Gallbladder (tissue), 1 donor: ENCODE measurements around the gene PER3.

GRCh38 chr1:7783911-7784993 lies at the start of gene PER3:
PER3 (plus strand) TSS chr1:7784291.
- PRO-cap = bidirectional peak, plus-strand start at chr1:7784398, minus-strand start at chr1:7783841; bidirectional peak, plus-strand start at chr1:7784654, minus-strand start at chr1:7784609

DNA sequence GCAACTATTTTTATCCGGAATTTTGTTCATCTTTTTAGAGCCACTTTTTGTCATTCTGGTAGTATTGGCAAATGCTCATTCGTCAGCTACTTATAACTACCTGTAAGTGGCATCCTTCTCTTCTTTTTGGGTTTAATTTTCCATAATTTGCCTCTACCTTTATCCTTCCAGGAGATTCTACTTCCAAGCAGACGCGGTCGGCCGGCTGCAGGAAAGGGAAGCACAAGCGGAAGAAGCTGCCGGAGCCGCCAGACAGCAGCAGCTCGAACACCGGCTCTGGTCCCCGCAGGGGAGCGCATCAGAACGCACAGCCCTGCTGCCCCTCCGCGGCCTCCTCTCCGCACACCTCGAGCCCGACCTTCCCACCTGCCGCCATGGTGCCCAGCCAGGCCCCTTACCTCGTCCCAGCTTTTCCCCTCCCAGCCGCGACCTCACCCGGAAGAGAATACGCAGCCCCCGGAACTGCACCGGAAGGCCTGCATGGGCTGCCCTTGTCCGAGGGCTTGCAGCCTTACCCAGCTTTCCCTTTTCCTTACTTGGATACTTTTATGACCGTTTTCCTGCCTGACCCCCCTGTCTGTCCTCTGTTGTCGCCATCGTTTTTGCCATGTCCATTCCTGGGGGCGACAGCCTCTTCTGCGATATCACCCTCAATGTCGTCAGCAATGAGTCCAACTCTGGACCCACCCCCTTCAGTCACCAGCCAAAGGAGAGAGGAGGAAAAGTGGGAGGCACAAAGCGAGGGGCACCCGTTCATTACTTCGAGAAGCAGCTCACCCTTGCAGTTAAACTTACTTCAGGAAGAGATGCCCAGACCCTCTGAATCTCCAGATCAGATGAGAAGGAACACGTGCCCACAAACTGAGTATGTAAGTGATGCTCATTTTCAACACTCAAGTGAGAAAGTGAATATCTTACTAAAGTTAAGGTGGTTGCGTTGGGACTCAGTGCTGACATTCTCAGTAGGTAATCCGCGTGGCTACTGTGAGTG lies 25.6 kb downstream of the UTS2 start:
- PRO-cap = bidirectional peak, plus-strand start at position 354 of the sequence, minus-strand start at position 396 of the sequence

DNA sequence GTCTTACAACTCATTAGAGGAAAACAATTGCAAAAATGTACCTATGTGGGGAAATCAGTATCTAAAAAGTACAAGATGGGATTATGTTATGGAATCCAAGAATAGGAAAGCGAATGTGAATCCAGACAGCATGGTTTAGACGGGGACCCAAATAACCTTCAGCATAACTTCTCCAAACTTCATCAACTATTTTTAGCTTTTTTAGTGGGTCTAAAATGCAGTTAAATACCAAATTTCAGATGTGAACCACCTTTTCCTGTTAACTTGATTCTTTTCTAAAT lies 7.7 kb downstream of the ERRFI1 start:
- PRO-cap = no peak

- PRO-cap = bidirectional peak, plus-strand start at chr1:8027261, minus-strand start at chr1:8027243; bidirectional peak, plus-strand start at chr1:8027618, minus-strand start at chr1:8027465
Observed at GRCh38 chr1:8027049-8027831, 1.1 kb upstream of the ERRFI1 start.

- PRO-cap = no peak
Observed at GRCh38 chr1:8113658-8114339, 87.7 kb upstream of the ERRFI1 start.

DNA sequence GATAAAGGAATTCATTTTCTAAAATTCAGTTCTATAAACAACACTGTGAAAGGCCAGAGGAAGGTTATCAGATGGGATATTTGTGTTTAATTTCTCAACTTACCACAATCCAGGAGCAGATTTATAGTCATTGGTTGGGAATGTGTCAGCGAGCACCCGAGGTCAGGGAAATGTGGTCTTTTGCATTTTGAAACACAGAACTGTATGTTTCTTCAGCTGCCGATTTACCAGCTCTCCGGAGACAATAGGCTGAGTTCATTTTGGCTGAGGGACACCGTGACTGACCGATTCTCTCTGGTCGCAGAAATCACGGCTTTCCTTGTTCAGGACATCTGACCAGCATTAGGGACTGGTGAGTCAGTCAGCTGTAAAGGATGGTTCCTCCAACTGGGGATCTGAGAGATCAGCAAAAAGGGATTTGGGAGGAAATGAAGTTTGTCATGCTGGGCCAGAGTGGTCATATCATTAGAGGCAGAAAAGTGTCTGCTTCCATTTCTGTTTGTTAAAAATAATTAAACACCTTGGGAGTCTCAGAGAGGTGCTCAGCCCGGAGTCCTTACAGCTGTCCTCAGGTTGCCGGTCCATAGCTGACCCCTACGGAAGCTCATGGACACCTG lies 111.7 kb upstream of the ERRFI1 start:
- PRO-cap = no peak

DNA sequence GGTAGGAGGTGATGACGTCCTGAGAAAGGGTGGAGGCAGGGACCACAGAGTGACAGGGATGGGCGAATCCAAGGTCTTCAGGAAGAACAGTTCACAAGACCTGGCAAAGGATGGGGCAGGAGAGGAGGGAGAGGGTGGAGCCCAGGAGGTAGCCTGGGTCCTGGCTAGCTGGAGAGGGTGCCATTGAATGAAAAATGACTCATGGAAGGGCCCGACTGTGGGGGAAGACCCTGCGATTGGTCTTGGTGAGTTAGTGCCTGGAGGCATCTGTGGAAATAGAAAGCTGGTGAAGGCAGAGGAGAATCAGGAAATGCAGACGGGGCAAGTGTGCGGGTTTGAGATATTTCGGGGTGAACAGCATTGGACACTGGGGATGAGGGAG lies 60.3 kb upstream of the SLC45A1 start:
- PRO-cap = no peak

- PRO-cap = no peak
Observed at GRCh38 chr1:8281729-8282179, 36.2 kb upstream of the SLC45A1 start.

- PRO-cap = no peak
Observed at GRCh38 chr1:8293323-8293568, 24.7 kb upstream of the SLC45A1 start.

GRCh38 chr1:8323660-8324207 lies 5.8 kb downstream of the SLC45A1 start:
- PRO-cap = no peak

DNA sequence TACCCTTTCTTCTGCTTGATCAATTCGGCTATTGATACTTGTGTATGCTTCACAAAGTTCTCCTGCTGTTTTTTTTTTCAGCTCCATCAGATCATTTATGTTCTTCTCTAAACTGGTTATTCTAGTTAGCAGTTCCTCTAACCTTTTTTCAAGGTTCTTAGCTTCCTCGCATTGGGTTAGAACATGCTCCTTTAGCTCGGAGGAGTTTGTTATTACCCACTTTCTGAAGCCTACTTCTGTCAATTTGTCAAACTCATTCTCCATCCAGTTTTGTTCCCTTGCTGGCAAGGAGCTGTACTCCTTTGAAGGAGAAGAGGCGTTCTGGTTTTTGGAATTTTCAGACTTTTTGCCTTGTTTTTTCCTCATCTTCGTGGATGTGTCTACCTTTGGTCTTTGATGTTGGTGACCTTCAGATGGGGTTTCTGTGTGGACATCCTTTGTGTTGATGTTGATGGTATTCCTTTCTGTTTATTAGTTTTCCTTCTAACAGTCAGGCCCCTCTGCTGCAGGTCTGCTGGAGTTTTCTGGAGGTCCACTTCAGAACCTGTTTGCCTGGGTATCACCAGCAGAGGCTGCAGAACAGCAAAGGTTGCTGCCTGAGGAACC lies 129.2 kb downstream of the SLC45A1 start:
- PRO-cap = no peak

DNA sequence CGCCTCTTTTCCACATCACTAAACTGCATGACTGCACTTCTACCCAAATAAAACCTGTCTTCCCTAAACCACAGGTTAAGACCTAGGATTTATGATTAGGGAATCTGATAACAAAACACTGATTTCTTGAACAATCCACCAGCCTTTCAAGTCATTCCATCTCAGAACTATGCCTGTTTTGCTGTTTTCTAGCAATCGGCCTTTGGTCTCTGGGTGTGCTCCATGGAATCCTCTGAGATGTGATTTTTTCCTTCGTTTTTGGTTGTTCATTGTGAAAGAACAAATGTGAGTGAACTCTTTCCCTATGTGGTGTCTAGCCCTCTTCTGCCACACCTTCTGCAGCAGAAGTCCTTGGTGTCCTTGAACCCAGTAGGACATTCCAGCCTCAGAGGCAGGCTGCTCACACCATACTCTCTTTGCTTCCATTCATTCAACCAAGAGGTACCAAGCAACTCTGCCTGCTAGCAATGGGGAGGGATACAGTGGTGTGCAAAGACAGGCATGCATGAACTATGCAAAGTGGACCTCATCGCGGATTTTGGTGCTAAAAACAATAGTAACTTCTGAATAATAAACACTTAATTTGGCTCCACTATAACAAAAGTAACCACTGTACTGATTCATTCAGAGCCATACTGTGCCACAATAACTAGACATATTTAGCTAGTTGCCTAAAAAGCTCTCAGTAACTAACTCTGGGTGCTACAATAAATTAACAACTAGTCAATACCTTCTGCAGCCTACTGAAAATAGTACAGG lies 155.2 kb downstream of the SLC45A1 start:
- PRO-cap = no peak

DNA sequence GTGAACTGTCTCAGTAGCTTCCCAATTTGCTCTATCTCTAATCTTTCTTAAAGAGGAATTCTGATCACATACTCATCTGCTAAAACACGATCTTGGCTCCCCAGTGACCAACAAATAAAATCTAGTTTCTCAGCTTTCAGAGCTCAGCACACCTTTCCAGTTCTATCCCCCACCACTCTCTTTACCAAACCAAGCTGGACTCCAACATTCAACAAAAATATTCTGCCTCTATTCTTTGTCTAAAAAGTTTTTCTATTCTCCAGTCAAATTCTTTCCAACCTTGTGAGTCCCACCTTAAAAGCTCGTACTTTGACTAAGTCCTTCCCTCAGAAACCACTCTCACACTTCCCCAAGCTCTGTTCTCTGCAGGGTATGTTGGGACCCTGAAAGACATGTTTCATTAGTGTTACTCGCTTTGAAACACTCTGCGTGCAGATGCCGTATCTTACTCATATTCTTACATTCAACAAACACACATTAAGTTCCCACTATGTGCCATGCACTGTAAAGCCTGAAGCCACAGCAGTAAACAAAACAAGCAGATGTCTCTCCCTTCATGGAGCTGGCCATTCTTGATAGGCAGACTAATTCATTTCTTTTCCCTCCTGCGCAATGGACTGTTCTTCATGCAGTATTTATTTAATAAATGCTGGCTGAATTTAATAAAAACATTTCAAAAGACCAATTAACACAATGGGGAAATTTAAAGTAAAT lies 229.7 kb downstream of the RERE start:
- PRO-cap = no peak

- PRO-cap = no peak
Observed at GRCh38 chr1:8822438-8823230, 5.2 kb upstream of the RERE start.

- PRO-cap = no peak
Observed at GRCh38 chr1:8874794-8876011, 3.3 kb downstream of the ENO1 start.

- PRO-cap = no peak
Observed at GRCh38 chr1:8879967-8880819, 1.7 kb upstream of the ENO1 start.

- PRO-cap = no peak
Observed at GRCh38 chr1:8986062-8986642, 40.1 kb downstream of the SLC2A7 start.

DNA sequence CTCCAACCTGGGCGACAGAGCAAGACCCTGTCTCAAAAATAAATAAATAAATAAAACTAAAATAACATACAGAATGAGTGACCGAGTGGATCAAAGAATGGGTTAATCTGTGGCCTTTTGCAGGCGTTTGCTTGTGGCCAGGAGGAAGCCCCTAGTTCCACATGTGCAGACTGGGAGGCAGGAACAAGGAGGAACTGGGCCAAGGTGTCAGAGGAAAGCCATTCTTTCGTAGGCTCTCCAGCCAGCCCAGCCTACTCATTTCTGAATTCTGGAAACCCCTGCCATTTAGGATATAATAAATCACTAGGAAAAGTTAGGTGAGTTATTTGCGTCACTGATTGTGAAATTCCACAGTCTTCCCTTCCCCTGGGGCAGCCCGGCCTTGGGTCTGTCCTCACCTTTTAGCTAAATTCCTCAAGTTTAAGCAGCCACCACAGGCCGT lies 18.4 kb downstream of the GPR157 start:
- PRO-cap = no peak

DNA sequence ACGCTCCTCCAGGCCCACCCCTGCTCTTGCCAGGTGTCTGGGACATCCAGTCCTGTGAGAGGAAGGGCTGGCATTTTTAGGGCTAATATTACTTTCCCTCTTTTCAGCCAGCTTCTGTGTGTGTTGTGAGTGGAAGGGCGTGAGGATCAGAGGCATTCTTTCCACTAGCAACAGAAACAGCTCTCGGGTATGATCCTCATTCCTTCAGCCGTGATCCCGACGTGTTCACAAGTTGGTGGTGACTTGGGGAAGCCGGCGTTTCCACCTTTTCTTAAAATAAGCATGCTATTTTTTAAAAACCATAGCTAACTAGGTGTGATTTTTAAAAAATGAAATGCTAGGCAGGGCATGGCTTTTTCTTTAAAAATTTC lies 834 bp upstream of the GPR157 start:
- PRO-cap = unidirectional peak, minus-strand start at position 261 of the sequence

DNA sequence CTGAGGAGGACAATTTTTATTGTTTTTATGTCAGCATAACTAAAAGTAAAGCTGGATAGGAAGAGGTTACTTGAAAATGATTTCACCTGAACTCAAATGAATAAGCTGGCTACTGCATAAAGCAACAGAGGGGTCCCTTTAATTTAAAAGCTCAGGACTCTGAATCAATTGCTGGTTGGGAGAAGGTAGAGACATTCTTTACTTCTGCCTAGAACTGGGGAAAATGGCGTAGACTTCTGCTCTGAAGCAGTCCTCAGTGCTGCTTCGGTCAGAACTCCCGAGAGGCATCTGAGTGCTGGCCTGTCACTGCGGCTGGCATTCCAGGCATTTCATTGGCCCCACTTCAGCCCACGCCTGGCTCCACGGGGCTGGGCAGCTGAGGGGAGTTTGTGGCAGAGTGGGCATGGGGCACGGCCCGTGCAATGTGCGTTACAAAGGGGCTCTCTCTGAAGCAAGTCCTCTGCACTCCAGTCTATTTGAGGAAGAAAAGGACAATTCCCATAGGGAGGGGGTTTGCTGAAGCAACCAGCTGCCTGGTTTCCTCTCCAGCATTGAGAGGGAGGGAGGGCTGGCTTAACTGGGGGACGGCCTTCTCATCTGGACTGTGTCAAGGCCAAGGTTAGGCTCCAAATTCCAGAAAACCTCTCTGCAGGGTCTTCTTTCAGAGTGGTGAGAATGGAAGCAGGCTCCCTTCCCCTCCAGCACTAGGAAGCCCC lies 20.9 kb upstream of the GPR157 start:
- PRO-cap = no peak